Islet of Langerhans (tissue), 1 donor: ENCODE measurements around a stretch of chr3.

- RRBS = no CpG with 5 or more reads among the region's 1 CpG
Measured at GRCh38 chr3:193929116-193929401, 206.9 kb upstream of the HES1 start.

- RRBS = no CpG with 5 or more reads among the region's 13 CpGs
Measured at GRCh38 chr3:193982129-193982696, 153.7 kb upstream of the HES1 start.

GRCh38 chr3:194031885-194032348, 104.0 kb upstream of the HES1 start:
- RRBS = no CpG with 5 or more reads among the region's 6 CpGs

GRCh38 chr3:194035377-194035798, 100.6 kb upstream of the HES1 start:
- RRBS = no CpG with 5 or more reads among the region's 3 CpGs

DNA sequence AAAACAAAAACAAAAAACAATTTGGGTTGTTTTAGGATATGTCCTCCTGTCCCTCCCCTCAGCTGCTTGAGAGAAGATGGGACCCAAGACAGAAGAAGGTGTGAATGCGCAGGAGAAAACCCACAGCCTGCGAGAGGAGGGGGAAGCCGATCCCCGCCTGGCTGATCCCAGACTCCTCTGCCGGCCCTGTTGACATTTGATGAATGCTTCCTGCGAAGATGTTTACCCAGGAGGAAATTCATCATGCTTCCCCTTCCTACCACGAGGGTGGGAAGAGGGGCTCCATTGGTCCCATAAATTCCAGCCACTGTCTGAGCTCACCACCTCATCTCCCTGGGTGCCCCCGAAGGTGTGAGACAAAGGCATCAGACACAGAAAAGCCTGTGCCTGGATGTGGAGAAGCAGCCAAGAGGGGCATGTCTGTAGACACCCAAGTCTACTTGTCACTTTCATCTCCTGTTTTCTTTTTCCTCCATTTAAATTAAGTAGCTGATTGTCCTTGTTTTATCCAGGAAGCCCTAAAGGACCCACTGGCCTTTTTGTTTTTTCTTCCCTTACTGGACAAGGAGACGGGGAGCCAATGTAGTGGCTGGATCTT, 95.4 kb upstream of the HES1 start:
- RRBS = no CpG with 5 or more reads among the region's 9 CpGs

DNA sequence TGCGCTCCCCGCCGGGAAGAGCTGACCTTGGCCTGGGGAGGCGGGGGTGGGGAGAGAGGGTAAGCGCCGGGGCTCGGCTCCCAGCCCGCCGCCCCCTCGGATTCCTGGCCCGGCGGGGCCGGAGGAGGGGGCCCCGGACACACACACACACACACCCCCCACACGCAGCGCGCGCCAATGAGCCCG, 1.3 kb upstream of the HES1 start:
- RRBS = 5% methylated on average over 14 of the region's 19 CpGs

GRCh38 chr3:194269289-194270208, 81.6 kb downstream of the CPN2 start:
- RRBS = 48% methylated on average over 16 of the region's 35 CpGs

GRCh38 chr3:194395992-194396681, 2.9 kb downstream of the GP5 start:
- RRBS = no CpG with 5 or more reads among the region's 24 CpGs

- RRBS = no CpG with 5 or more reads among the region's 34 CpGs
Measured at GRCh38 chr3:194397975-194398406, 1.1 kb downstream of the GP5 start.

DNA sequence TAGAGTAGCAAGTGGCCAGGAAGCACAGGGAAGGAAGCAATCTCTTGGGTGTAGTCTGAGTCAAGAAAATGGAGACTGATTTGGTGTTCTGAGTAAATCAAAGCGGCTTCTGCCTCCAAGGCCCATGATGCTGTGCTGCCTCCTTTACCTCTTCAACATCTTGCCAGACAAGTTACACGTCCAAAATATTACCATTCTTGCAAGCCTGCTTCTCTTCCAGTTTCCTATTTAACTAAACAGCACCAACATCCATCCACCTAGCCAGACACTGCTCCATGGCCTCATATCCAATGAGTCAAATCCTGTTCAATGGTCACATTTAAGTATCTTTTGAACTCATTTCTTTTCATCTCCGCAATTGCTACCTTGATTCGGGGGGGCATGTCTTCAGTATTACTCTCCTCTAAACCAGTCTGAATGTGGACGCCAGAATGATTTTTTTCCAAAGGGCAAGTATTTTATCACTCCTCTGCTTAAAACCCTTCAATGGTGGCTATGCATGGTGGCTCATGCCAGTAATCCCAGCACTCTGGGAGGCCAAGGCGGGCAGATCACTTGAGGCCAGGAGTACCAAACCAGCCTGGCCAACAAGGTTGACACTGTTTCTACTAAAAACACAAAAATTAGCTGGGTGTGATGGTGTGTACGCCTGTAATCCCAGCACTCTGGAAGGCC, 35.1 kb downstream of the ATP13A3 start:
- RRBS = no CpG with 5 or more reads among the region's 7 CpGs

- RRBS = no CpG with 5 or more reads among the region's 8 CpGs
Measured at GRCh38 chr3:194467999-194468934, 18.5 kb downstream of the ATP13A3 start.

DNA sequence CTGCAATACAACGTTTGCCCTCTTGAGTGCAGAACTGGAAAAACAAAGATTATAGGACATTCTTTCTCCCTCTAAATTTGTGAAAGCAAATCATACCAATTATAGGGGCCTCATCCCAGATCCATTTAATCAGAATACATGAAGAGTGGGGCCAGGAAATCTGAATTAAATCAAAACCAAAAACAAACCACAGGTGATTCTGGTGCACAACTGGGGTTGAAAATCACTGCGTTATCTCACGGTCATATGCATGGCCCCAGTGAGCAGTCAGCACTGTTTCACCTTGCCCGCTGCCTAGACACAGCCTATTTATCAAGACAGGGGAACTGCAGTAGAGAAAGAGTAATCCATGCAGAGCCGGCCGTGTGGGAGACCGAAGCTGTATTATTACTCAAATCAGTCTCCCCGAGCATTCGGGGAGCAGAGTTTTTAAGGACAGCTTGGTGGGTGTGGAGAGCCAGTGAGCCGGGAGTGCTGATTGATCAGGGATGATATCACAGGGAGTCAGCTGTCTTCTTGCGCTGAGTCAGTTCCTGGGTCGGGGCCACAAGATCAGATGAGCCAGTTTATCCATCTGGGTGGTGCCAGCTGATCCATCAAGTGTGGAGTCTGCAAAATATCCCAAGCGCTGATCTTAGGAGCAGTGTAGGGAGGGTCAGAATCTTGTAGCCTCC, 58.2 kb downstream of the TMEM44 start:
- RRBS = no CpG with 5 or more reads among the region's 13 CpGs

- RRBS = no CpG with 5 or more reads among the region's 9 CpGs
Measured at GRCh38 chr3:194639121-194639720, 6.0 kb upstream of the TMEM44 start.

DNA sequence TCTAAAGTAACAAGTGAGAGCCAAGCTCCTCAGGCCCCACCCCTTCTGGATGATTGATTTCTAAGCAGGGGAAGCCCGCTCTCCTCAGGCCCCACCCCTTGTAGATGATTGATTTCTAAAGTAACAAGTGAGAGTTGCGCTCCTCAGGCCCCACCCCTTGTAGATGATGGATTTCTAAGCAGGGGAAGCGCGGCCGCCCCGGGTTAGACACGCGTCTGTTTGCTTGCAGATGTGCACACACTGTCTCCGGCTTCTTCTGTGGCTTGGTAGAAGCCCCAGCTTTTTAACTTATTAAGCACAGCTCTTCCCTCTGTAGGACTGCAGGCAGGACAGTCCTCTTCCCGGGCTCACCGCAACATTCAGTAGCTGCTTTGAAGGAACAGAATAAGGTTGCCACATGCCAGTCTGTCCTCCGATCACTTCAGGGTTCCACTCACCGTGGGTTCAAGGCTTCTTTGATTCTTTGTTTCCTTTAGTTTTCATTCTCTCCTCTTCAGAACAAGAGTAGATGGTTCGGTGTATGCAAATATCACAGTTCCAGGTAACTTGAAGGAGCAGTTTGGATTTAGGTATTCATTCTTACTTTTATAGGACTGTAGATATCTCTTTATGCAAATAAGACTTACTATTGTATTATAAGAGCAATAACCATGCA, 83.7 kb downstream of the FAM43A start:
- RRBS = 7% methylated on average over 5 of the region's 14 CpGs

DNA sequence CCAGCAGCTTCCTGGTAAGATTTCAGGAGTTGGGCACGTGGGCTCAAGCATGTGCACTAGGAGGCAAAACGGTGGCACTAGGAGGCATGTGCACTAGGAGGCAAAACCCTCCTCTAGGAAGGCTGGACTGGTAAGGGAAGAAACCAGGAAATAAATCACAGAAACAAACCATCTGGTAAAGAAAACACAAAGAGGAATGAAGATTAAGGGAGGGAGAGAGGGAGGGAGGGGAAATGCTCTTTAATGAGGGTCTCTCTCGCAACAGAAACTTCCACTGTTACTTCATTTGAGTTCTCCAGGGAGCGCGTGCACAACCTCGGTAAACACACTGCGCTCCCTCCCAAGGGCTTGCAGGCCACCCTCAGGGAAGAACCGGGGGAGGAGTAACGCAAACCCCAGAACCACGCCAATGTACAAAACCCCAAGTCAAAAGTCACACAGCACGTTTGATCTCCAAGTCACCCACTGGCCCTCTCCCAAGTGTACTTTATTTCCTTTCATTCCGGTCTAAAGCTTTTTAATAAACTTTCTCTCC, 116.6 kb downstream of the XXYLT1 start:
- RRBS = no CpG with 5 or more reads among the region's 12 CpGs

GRCh38 chr3:195179628-195180071, 91.3 kb downstream of the XXYLT1 start:
- RRBS = no CpG with 5 or more reads among the region's 14 CpGs

- RRBS = no CpG with 5 or more reads among the region's 4 CpGs
Measured at GRCh38 chr3:195242720-195243000, 28.3 kb downstream of the XXYLT1 start.

GRCh38 chr3:195260551-195261106, 10.3 kb downstream of the XXYLT1 start:
- RRBS = no CpG with 5 or more reads among the region's 18 CpGs

DNA sequence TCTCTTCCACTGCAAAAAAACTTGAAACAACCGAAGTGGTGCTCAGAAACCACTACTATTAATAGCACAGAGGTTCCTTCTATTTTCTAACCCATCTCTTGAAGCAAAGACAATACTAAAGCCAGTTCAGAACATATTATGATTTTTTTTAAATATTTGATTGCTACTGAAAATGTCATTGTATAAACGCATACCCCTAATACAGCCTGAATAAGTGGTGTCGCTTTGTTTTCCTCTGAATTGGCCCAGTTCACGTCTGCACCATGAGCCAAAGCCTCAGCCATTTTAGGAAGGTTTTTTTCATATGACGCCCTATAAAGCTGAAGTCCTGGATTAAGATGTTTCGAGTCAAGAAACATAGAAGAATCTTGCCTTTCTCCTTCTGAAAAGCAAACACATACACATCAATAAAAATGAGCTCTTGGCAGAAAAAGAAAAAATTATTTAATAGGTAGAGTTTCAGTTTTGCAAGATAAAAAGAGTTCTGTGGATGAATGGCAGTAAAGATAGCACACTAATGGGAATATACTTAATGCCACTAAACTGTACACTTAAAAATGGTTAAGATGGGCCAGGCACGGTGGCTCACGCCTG, 21.2 kb upstream of the XXYLT1 start:
- RRBS = no CpG with 5 or more reads among the region's 8 CpGs

- RRBS = no CpG with 5 or more reads among the region's 11 CpGs
Measured at GRCh38 chr3:195524259-195524845, 18.8 kb downstream of the PPP1R2 start.